ENCODE measurements around a stretch of chr6.

- PRO-cap, 10 experiments: no peak in any of the 10 experiments
Measured at GRCh38 chr6:77834437-77834869, 181.6 kb downstream of the MEI4 start.

GRCh38 chr6:78910469-78910972 lies 43.2 kb downstream of the IRAK1BP1 start:
- PRO-cap, 10 experiments: no peak in any of the 10 experiments

- PRO-cap, 10 experiments: no peak in any of the 10 experiments
Measured at GRCh38 chr6:79578082-79578825, 41.0 kb upstream of the LCA5 start.

DNA sequence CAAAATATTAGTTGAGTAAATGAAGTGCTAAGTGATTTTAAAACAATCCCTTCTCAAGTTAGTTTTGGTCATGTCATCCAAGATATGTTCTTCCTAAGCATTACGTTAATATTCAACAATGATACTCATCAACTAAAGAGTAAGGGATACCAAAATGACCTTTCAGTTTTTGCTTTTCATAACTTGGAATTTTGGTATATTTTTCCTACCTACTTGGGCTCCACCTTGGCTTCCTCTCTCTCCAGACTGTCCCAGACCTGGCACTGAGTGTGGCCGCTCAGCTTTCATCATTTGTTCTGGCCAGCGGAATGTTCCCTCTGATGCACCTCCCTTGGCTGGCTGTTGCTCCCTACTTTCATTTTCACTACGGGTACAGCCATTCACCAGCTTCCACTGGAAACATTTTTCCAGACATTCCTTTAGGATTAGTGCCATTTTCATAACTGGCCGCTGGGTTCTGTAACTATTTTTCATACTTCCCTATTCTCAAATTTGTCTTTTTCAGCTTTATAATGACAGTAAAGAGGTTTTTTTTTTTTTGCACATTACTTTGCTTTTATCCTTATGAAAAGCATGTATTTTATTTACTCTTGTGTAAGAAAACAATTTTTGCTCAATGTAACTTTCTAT lies 487.4 kb downstream of the TENT5A start:
- PRO-cap, 10 experiments: peak in 1 of 10 experiments; most common minus-strand start position 265 of the sequence (in 1)

GRCh38 chr6:81720184-81720730 lies 32.2 kb downstream of the TENT5A start:
- PRO-cap, 10 experiments: no peak in any of the 10 experiments

GRCh38 chr6:81894377-81894856 lies 141.9 kb upstream of the TENT5A start:
- PRO-cap, 10 experiments: no peak in any of the 10 experiments

DNA sequence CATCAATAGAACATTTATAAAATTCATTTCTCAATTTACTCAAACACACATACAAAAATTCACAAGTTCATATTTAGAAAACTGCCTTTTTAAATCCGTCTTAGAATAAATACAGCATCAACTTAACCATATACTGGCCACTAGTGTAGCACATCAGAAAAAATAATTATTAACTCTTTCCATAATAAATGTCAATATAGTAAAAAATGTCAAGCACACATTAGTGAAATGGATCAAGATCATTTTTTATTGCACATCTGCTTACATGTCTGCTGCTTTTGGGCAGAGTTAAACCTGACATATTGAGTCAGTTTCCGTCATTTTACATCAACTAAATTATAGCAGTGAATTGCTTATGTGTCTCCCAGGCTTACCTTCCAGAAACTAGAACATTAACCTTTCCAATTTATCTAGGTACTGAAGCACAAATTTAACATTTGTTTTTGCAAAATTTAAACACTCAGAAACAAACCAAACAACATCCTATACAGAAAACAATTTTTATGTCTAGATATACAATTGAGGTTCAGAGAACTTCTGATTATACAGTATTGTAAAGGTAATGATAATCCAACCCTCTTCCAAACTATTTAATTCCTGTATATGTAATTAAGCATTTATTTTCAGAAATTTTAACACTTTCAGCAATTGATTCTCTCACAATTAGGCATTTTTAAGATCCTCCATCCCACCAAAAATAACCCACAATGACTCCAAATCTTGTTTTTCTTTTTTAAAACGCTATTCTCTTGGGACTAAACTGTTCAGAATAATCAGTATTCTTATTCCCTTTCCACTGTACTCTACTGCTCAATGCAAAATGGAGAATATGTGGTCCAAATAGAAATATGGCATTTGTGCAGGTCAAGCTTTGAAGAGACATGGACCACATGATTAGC lies 77.3 kb downstream of the IBTK start:
- PRO-cap, 10 experiments: no peak in any of the 10 experiments

GRCh38 chr6:82172298-82172554 lies 75.3 kb downstream of the IBTK start:
- PRO-cap, 10 experiments: no peak in any of the 10 experiments

DNA sequence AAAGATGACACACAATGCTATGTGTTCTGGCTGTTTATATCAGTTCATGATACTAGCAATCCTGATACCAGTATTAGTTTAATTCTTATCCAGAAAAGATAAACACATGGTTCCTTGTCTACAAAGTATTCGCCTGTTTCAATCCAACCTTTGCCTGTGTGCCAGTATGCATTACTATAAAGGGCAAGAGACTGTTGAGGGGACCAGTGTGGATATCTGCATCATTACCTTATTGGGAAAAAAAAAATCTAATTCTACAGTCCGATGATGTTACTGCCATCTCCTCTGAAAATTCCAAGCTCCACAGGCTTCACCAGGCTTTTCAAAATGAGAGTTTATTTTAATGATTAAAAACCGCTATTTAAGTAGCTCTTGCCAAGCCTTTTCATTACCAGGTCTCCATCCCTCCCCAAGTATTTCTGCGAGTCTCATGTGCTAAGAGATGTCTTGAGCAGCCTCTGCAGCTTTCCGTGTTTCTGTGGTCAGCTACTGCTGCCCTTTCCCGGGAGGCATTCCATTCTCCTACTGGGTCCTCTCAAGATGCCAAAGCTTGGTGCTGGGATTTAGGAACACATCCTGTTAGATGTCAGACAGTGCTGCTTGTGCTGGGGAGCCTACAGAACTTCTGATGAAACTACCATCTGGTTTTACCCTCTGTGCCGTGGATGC lies 4.1 kb downstream of the RWDD2A start:
- PRO-cap, 10 experiments: no peak in any of the 10 experiments

- PRO-cap, 10 experiments: no peak in any of the 10 experiments
Measured at GRCh38 chr6:83474194-83474754, 38.1 kb upstream of the PRSS35 start.

- PRO-cap, 10 experiments: no peak in any of the 10 experiments
Measured at GRCh38 chr6:83860066-83860573, 631 bp downstream of the CYB5R4 start.

DNA sequence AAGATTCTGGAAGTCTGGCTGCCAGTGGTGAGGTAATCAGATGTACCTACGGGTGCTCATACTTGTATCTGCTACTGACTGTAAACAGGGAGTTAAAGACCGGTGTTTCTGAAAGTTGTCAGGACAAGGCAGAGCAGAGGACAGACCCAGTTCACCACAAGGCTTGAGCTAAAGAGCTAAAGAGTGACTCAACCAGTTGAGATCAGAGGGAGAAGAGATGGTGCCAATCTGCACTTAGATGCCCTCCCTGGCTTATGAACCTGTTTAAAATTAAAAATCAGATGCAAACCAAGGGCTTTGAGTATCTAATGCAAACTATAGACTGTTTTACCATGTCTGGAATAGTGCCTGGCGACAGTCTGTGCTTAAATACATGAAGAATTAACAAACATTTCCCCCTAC lies 55.3 kb downstream of the CEP162 start:
- PRO-cap, 10 experiments: no peak in any of the 10 experiments

GRCh38 chr6:84766939-84767649 lies 2.7 kb upstream of the TBX18 start:
- PRO-cap, 10 experiments: no peak in any of the 10 experiments

DNA sequence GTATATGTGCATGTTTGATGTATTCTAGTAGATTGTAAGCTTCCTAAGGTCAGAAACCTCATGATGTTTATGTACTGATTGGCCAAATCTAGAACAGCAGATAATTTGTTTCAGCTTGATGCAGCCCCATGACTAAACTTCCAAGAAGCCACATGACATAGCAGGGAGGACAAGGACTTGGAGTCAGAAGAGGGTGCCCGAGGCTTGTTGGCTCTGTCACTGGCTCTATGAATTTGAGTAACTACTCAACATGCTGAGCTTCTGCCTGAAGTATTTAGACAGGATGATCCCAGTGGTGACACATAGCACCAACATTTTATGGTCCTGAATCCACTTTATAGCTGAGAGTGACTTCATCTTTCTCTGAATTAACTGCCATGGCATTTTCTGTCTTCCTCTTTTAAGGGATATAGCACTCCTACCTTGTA lies 13.5 kb upstream of the TBX18 start:
- PRO-cap, 10 experiments: peak in 1 of 10 experiments; most common minus-strand start position 233 of the sequence (in 1)

GRCh38 chr6:85389913-85390642 lies 59.8 kb upstream of the NT5E start:
- PRO-cap, 10 experiments: no peak in any of the 10 experiments

DNA sequence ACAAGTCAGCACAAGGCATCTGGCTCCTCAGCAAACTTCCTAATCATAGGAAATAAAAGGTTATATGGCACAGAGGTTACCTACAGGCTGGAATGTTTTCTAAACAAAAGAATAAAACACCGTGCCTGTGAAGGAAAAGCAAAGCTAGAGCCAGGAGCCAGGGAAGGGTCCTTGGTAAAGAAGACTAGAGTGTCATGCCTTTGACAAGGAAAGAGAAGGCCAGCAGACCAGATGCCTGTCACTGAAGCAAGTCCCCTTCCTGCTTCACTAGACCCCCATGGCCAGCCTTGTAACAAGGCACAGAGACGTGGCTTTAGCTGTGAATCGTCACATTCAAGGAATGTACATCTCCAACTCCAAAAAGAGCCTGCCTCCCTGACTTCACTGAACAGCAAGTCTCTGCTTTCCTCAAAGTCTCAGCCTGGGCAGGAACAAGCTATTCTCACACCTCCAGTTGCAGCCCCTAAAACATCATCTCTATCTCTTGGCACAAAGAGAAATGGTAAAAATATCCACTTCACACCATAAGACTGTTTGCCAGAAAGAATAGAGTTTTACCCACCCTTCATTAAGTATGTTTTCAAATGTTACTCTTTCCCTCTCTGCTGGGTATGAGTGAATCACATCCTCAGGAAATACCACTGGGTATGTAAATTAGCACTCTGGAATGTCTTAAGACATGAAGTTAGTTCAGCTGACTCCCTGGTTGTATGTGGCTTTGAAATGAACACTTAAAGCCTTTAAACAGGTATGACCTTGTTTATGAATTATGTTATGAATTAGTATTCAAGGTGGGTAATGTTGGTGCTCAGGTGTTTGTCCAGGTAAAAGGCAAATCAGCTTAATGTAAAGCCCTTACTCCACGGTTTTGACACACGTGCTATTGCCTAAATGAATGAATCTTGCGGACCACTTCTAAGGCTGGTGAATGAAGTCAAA lies 46.4 kb upstream of the NT5E start:
- PRO-cap, 10 experiments: no peak in any of the 10 experiments

GRCh38 chr6:85611479-85612681 lies 18.2 kb upstream of the SNX14 start:
- PRO-cap, 10 experiments: no peak in any of the 10 experiments

GRCh38 chr6:85636542-85637572 lies 5.8 kb downstream of the SYNCRIP start:
- PRO-cap, 10 experiments: no peak in any of the 10 experiments

DNA sequence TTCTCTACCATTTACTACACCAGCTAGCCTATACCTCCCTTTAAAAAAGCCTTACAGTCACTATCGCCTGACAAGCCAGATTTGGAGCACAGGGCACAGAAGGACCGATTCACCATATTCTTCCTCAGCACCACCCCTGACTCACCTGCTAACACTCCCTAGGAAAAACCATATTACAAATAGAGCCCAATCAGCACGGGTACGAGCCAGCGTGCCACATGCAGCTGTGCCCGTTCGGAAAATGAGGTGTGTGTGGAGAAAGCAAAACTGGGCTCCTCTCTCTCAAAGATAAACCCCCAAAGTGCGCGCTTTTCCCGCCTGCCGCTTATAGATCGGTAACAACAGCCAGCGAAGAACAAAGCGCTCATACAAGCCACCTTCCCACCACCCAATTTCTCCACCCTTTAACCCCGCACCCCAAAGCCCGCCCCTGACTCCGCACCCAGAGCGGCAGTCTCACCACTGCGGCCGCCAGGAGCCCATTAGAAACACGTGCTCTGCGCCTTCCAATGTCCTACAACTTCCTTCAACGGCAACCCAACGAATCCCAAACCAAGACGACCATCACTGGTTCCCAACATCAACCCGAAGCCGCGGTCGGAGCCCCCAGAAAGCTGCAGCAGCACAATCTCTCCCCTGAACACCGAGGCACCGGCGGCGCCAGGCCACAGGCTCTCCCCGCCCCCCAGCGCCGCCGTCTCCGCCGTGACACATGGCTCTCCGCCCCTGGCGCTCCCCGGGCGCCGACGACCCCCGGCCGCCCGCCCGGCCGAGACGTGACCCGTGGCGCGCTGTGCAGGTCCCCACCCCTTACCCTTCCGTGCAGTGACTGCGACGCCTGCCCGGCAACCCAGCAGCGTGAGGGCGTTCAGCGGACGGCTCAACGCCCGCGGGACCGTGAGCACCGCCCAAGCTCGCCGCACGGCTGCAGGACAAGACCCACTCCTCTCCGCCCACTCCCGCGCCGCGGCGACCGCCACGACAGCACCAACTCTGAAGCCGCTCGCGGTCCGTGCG lies 848 bp downstream of the SYNCRIP start:
- PRO-cap, 10 experiments: peak in 9 of 10 experiments; most common plus-strand start position 588 of the sequence (in 7); most common minus-strand start position 995 of the sequence (in 4)

DNA sequence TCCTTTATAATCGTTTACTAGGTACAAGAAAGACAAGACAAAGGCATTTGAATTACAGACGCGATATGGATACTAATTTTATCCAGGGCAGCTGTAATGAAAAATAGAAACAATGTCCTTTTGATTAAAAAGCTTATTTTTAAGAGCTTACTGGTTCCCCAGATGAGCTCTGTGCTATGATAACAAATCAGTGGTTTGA lies 1.6 kb upstream of the SYNCRIP start:
- PRO-cap, 10 experiments: no peak in any of the 10 experiments